Measurements from ENCODE around the genes SLC25A13 and SDHAF3.

- PRO-cap: unidirectional peak, minus-strand start at chr7:96322033; unidirectional peak, minus-strand start at chr7:96322112
- RAMPAGE, long total RNA, 4 experiments: start-site peak on the minus strand in 4 of 4 experiments, at chr7:96322027-96322120 at its widest, 259 to 554 reads per replicate
Observed at GRCh38 chr7:96321605-96322569, at the start of gene SLC25A13. Gene SLC25A13 (minus strand): TSS chr7:96322098.

- PRO-cap: no peak
- RAMPAGE, long total RNA, 4 experiments: no peak in any of the 4 experiments
Observed at GRCh38 chr7:96322815-96323211, 915 bp upstream of the SLC25A13 start.

GRCh38 chr7:97117309-97118348 is at the start of gene SDHAF3:
Gene SDHAF3 (plus strand): TSS chr7:97117698.
- PRO-cap: bidirectional peak, plus-strand start at chr7:97117707, minus-strand start at chr7:97117478
- RAMPAGE, long total RNA, 4 experiments: start-site peak on the plus strand in 3 of 4 experiments, at chr7:97117690-97117771 at its widest, 98 to 195 reads per replicate

DNA sequence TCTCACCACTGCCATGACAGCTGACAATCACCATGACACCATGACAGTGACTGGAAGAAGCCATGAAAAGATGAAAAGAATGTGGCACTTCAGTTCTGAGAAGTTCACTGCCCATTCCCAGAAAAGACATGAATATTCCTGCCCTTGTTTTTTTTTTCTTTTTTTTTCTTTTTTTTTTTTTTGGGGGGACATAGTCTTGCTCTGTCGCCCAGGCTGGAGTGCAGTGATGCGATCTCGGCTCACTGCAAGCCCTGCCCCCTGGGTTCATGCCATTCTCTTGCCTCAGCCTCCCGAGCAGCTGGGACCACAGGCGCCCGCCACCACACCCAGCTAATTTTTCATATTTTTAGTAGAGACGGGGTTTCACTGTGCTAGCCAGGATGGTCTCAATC is 281.1 kb upstream of the TAC1 start:
- PRO-cap: no peak
- RAMPAGE, long total RNA, 4 experiments: no peak in any of the 4 experiments

DNA sequence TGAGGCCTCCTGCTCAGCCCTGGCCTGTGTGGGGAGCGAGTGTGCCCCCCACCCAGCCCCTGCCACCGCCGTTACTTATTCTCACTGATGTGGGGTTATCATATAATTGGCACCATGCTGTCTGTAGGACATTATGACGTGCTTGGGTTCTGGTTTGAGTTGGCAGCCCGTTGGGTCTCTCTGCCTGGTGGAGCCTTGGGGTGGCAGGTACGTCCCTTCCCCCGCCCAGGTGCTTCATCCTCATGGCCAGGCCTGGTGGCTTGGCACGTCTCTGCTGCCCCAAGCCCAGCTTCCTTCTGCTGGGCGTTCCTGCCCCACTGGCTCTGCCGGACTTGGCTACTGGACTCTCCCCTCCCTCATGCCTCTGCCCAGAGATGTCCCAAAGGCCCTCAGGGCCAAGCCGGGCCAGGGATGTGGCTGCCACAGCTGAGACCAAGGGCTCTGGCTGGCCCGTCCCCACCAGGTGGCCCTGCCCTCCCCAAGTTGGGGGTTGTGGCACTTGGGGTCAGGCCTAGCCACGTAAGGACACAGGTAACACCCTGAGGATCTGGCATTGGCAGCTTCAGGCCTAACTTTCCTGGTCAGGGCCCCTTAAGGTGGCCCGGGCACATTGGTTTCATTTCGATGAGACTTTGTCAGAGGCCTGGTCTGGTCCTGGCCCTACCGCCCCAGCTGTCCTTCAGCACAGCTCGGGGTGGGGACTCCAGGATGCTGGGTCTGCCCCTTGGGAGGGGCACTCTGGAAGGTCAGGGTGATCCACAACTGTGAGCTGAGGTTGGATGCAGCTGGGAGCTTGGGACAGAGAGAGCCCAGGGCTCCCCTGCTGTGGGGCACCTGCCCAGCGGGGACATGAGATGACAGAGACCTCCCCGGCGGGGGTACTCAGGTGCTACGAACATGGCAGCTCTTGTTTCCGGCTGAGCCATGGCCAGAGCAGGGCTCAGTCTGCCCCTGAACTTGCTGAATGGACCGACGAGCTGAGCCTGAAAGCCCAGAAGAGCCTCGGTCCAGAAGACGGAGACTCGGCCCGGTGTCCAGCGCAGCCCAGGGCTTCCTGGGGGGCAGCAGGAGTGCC is 2.8 kb downstream of the BHLHA15 start:
- PRO-cap: no peak
- RAMPAGE, long total RNA, 4 experiments: no peak in any of the 4 experiments

- PRO-cap: no peak
- RAMPAGE, long total RNA, 4 experiments: no peak in any of the 4 experiments
Observed at GRCh38 chr7:98276188-98276841, 5.2 kb upstream of the BRI3 start.

DNA sequence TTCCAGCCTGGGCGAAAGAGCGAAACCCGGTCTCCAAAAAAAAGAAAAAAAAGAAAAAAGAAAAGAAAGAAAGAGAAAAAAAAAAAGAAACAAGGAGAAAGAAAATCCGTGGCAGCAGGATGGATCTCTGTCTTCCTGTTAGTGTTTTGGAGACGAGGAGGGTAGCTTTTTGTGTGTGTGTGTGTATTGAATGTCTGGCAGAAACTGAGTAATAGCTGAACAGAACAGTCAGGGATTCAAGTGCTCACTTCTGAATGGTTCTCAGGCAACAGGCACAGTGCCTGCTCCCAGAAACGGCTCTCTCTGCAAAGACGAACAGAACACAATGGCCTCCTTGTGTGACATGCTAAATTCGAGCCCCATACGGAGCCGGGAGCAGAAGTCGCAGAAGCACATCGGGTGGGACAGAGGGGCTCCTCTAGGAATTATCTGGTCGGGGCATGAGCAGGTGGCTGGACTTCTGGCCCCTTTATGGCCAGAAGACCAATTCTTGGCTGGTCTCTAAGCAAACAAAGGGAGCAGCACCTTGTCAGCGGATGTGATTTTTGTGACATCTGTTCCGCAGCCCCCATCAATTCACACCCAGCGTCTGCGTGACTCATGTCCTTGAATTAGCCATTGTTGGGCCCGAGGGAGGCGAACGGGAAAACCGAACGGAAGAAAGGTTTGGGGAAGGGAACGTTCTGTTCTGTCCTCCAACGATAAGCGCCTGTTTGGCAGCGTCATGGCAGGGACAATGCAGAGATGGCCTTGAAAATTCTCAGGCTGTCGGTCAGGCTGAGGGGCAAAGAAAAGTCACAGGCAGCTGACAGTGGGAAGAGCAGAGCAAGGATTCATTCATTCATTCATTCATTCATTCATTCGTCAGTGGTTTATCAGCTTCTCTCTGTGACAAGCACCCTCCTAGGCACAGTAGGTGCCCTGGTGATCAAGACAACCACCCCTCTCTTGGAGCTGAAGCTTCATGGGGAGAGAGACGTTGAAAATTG is 47.3 kb upstream of the NPTX2 start:
- PRO-cap: bidirectional peak, plus-strand start at position 200 of the sequence, minus-strand start at position 206 of the sequence
- RAMPAGE, long total RNA, 4 experiments: no peak in any of the 4 experiments

DNA sequence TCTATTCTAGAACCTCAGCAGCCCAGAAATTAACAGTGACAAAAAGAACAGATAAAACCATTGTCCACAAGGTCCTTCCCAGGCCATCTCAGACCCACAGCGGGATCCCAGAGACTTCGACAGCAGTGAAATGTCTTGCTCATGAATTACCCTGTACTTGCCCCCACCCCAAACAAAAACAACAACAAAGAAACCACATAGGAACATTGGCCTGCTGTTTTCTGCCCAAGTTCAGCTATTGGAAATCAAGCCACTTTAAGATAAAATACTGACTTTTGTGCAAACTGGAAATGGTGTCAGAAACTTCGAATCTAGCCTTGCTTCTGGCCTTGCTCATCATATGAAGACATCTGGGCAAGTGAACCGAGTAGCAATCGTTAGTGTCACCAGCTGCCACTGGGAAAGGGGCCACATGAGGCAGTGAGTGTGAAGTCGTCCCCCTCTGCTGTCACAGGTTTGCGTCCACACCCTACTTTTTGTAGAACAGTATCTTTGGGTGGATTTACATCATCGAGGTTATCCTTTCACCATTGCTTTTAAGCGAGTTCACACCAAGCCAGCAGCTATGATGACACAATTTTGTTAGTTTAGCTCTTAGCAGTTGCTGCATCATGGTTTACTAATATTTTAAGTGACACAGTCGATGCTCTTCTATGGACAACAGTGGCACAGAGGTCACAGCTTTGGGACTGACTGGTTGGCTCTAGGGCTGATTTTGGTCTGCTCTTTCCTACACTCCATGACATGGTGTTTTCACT is 114.7 kb downstream of the SMURF1 start:
- PRO-cap: no peak
- RAMPAGE, long total RNA, 4 experiments: start-site peak on the minus strand in 1 of 4 experiments, centred at position 390 of the sequence, 25 reads per replicate

GRCh38 chr7:99043014-99043482 is 100.9 kb downstream of the SMURF1 start:
- PRO-cap: no peak
- RAMPAGE, long total RNA, 4 experiments: no peak in any of the 4 experiments

GRCh38 chr7:99103731-99104327 is 40.1 kb downstream of the SMURF1 start:
- PRO-cap: no peak
- RAMPAGE, long total RNA, 4 experiments: no peak in any of the 4 experiments

- PRO-cap: no peak
- RAMPAGE, long total RNA, 4 experiments: no peak in any of the 4 experiments
Observed at GRCh38 chr7:99219246-99219697, 11.4 kb upstream of the KPNA7 start.

DNA sequence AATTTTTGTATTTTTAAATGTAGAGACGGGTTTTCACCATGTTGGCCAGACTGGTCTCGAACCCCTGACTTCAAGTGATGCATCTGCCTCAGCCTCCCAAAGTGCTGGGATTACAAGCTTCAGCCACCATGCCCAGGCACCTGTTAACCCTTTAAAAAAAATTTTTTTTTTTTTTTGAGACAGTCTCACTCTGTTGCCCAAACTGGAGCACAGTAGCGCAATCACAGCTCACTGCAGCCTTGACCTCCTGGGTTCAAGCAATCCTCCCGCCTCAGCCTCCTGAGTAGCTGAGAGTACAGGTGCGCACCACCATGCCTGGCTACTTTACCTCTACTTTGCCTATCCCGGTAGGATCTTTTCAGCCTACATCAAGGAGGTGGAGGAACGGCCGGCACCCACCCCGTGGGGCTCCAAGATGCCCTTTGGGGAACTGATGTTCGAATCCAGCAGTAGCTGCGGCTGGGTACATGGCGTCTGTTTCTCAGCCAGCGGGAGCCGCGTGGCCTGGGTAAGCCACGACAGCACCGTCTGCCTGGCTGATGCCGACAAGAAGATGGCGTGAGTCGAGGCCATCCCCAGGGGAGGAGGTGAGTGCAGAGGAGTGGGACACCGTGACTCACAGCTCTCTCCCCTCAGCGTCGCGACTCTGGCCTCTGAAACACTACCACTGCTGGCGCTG is 16.2 kb downstream of the ARPC1B start:
- PRO-cap: no peak
- RAMPAGE, long total RNA, 4 experiments: no peak in any of the 4 experiments

DNA sequence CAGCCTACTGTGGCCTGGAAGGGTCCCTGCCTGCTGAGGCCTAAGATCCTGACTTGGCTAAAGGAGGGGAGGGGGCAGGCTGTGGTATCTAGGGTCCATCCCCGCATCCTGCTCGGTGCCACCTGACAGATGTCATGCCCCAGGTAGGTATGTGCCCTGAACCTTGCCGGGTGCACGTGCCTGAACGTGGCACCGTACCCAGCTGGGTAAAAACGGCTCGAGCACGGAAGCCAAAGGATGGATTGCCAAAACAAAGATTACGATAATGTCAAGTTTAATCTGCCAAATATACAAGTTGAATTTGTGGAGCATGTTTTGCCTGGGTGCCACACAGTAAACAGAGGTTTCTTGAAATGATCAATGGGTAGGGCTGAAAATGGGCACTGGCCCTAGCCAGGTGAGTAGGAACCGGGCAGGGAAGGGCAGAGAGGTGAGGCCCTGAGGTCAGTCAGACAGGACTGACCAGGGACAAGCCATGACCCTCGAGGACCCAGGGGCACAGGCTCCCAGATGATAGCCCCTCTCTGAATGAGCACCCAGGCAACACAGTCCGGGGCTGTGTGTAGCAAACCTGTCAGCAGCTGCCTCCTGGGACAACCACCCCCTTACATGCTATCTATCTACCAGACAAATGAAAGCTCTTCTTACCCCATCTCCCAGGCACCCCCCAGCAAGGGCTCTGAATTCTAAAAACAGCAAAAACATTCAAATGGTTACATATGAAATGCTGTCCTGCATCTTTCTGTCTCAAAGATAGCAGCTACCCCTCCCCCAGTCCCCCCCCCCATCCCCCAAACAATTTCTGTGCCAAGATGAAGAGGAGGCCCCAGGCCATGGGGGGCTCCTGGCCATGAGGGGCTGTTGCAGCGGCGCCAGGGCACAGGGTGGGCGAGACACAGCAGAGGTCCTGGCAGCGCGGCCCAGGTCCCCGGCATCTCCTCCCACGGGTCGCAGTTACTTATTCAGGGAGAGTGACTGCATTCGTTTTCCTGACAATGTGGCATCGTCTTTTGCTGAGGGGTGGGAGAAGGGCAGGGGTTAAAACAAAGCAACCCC is 12.3 kb downstream of the PDAP1 start:
- PRO-cap: no peak
- RAMPAGE, long total RNA, 4 experiments: no peak in any of the 4 experiments

GRCh38 chr7:99409598-99410301 is 981 bp downstream of the BUD31 start:
- PRO-cap: no peak
- RAMPAGE, long total RNA, 4 experiments: no peak in any of the 4 experiments

GRCh38 chr7:99485083-99485925 is 12.6 kb downstream of the ZNF789 start:
- PRO-cap: no peak
- RAMPAGE, long total RNA, 4 experiments: no peak in any of the 4 experiments

- PRO-cap: no peak
- RAMPAGE, long total RNA, 4 experiments: no peak in any of the 4 experiments
Observed at GRCh38 chr7:99500505-99500863, 403 bp upstream of the ZNF394 start.

DNA sequence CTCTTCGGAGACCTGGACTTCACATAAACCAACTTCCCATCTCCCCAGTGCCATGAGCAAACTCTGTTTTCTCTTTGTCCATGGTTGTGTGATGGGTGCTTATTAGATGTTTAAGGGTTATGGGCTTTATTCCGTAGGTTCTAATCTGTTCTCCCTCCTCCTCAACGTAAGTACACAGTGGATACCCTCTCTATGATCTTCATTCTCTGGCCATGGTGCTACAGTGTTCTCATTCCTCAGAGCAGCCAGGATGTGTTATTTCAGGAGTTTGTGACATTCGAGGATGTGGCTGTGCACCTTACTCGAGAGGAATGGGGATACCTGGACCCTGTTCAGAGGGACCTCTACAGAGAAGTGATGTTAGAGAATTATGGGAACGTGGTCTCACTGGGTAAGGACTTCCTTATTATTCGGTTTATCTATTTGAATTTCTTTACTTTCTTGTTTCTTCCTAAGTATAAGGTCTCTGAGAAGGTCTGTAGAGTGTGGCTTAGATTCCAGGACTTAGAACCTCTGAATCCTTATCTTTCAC is 3.7 kb downstream of the ZNF655 start:
- PRO-cap: no peak
- RAMPAGE, long total RNA, 4 experiments: no peak in any of the 4 experiments

GRCh38 chr7:99625729-99626453 is 9.1 kb downstream of the ZSCAN25 start:
- PRO-cap: no peak
- RAMPAGE, long total RNA, 4 experiments: start-site peak on the plus strand in 1 of 4 experiments, at chr7:99625797-99626171 at its widest, 7 to 13 reads per replicate

- PRO-cap: no peak
- RAMPAGE, long total RNA, 4 experiments: start-site peak on the minus strand in 1 of 4 experiments, at chr7:99650100-99650198 at its widest, 44 reads per replicate
Observed at GRCh38 chr7:99650088-99650424, 29.7 kb downstream of the CYP3A5 start.

DNA sequence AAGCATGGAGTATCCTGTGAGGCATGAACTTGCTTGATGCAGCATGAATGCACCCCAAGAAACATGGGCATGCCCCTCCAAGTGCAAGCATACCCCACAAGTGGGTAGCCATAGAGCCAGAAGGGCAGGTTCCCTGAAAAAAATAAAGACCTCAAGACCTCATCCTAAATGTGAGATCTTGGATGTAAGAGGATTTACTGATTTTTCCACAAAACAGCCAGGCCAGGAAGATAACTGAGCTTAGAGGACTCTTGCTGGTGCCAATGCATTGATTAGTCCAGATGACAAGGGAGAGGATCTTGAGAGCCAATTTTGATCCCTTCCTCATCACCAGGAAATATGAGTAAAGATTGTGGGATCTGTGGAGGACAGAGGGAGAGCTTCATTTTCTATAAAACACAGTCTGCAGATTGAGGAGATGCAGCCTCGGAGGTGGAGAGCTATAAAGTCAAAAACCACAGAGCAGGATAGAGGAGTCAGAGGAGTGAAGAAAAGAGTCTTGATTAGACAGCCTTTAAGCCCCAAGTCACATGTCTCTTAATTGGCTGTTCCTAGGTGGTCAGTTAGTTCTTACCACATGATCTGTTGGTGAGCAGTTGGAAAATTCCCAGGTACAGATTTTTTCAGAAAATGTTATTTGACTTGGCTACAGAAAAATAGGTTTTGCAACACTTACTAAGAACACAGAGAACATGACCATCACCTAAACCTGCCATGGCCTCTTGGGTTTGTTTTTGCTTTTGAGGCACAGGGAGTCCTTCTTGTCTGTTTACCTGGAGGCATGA is 921 bp upstream of the CYP3A43 start:
- PRO-cap: no peak
- RAMPAGE, long total RNA, 4 experiments: no peak in any of the 4 experiments